ENCODE results near the gene DOCK10.

GRCh38 chr2:223984555-223985158 lies 27.4 kb downstream of the MRPL44 start:
- RRBS = no CpG with 5 or more reads among the region's 10 CpGs

GRCh38 chr2:224001213-224002032 lies 37.7 kb downstream of the SERPINE2 start:
- RRBS = no CpG with 5 or more reads among the region's 23 CpGs

DNA sequence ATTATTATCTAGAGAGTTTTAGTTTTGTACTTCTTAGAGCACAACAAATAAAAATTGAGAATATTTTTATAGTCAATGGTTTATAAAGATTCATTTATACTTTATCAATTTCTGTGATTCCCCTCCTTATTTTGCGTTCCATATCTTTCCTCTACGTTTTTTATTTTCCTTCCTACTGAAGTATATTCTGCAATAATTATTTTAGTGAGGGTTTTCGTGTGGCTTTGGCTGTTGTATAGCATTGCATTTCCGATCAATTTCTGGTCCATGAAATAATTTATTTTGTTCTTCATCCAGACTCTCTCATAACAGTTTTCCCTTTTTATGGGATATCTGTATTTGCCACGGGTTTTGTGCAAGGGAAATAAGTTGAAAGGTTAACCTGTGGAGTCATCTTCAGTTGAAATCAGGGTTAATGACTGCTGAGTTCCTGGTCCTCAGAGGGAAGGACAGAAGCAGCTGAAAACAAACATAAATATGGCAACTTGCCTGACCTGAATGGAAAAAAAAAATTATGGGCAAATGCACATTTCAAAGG lies 47.1 kb upstream of the FAM124B start:
- RRBS = no CpG with 5 or more reads among the region's 5 CpGs

GRCh38 chr2:224565581-224566181 lies 19.5 kb downstream of the CUL3 start:
- RRBS = no CpG with 5 or more reads among the region's 5 CpGs

DNA sequence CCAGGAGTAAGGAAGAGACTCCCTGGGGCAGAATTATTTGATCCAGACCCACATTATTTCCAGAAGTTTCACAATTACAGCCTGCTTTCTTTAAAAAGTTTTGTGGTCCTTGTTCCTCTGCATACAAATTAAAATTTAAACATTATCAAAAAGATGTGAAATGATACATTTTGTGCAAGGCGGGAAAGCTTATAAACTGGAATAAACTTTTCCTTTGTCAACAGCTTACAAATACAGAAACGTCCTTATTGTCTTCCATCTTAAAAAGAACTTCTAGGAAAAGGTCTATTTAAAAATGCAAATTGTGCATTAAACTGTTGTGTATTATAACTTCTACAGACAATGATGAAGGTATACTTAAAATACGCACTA lies 5.1 kb downstream of the CUL3 start:
- RRBS = no CpG with 5 or more reads among the region's 3 CpGs

- RRBS = no CpG with 5 or more reads among the region's 4 CpGs
Observed at GRCh38 chr2:224948645-224949185, 93.6 kb downstream of the DOCK10 start.

DNA sequence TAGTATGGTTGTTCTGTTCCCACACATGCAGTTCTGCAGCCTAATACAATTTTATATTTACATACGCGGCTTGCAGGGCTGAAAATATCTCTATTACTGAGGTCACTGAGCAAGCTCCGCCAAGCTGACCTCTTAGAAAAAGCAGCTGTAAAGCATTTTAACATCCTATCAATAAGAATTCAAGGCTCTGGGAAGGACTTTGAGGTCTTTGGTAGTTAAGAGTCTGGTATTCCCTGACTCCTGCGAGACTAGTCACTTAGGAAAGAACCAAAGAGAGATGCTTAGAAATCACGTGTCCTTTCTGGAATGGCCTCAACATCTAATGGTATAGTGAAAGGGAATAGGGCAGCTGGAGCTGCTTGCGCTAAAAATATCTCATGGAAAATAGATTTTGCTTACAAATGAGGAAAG lies 59.2 kb downstream of the DOCK10 start:
- RRBS = no CpG with 5 or more reads among the region's 6 CpGs

DNA sequence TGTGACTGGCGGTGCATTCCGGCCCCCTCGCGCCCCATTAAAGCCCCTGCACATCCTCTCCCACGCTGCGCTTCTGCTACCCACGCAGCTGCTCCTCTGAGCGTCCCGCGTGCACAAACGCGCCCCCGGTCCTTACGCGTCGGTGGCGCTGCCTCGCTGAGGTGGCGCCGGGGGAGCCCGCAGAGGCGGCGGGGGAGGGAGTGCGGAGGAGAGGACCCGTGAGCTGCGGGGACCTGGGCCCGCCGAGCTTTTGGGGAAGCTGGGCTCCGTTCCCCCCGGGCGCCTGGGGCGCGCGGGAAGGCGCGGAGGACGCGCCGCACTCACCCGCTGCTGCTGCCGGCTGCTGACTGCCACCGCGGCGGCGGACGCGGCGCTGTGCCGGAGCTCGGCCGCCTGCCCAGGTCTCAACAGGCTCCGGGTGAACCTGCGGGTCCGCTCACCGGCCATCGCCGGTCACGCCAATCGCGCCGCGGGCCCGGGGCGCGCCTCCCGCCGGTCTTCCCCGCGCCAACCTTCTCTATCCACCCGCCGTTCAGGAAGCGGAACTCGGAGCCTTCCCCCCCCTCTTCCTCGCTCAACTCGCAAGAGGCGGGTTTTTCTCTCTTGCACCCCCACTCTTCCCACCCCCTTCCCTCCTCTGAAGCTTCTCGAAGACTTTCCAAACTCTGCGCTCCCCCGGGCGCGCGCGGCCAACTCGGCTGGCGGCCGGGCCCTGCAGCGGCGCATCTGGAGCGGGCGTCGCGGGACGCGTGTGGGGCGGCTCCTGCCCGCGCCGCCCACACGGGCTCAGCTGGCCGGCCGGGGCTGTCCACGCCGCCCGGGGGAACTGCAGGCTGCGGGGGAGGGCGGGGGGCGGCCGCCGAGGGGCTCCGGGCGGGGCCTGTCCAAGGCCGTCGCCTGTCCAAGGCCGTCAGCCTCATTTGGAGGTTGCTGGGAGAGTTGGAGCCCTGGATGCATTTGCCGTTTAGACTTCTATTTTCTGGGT lies at the start of gene DOCK10:
TSS of gene DOCK10 (minus strand) at position 541 of the 985 bp plus-strand sequence.
- RRBS = 1% methylated on average over 62 of the region's 115 CpGs

- RRBS = 2% methylated on average over 5 of the region's 28 CpGs
Observed at GRCh38 chr2:226031062-226031555, 631.6 kb downstream of the NYAP2 start.

- RRBS = no CpG with 5 or more reads among the region's 7 CpGs
Observed at GRCh38 chr2:226477201-226477789, 322.3 kb downstream of the IRS1 start.

DNA sequence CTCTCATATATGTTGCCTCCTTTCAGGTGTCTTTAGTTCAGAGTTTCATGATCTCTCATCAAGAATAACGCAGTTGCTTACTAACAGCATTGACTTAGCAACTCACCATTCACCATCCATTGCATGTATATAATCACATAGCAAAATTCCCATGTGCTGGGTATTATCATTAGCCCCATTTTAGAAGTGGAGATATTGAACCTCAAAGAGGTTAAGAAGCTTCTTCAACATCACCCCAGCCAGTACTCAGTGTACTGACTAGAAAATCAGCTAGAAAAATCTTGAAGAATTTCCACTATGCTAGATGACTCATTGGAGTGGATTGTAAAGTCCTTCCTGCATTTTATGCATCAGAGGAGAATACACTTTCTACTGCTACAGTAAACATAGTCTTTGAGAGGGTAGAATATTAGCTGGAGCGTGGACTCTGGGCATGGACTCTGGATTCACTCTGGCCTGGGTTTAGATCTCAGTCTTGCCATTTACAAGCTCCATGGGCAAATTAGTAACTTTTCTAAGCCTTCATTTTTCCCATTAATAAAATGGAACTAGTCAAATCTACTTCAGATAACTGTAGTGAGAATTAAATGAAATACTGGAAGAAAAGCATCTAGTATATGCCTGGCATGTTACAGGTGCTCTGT lies 216.0 kb downstream of the IRS1 start:
- RRBS = no CpG with 5 or more reads among the region's 2 CpGs

DNA sequence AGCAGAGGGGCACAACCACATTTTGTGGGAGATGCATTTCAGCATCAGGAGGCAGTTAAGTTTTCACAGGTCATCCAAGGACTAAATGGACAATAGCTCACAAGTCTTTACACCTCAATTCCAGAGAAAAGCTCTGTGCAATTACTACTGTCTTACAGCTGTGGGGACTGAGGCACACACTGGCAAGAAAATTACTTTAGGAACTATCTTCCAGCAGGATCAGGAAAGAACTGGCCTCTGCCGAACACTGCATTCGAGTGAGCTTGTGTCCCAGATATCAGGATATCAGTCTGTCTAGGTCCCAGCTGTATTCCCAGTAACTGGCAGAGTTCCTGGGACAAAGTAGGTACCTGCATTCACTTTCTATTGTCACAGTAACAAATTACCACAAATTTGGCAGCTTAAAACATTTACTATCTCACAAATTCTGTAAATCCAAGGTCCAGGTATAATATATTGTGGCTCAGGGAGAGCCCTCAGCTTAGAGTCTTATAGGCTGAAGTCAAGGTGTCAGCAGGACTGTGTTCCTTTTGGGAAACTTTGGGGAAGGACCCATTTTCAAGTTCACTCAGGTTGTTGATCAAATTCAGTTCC lies 183.7 kb downstream of the IRS1 start:
- RRBS = no CpG with 5 or more reads among the region's 2 CpGs

DNA sequence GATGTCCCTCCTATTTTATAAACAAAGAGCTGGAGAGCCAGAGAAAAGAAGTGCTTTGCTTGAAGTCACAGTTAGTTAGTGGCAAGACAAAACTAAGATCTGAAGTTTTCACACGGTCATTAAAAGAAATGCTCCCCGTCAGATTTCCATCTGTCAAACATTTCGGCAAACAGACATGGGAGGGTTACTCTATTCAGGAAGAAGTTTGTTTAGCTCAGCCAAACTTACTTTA lies 74.1 kb downstream of the IRS1 start:
- RRBS = no CpG with 5 or more reads among the region's 3 CpGs

- RRBS = no CpG with 5 or more reads among the region's 5 CpGs
Observed at GRCh38 chr2:226738114-226738513, 61.5 kb downstream of the IRS1 start.

DNA sequence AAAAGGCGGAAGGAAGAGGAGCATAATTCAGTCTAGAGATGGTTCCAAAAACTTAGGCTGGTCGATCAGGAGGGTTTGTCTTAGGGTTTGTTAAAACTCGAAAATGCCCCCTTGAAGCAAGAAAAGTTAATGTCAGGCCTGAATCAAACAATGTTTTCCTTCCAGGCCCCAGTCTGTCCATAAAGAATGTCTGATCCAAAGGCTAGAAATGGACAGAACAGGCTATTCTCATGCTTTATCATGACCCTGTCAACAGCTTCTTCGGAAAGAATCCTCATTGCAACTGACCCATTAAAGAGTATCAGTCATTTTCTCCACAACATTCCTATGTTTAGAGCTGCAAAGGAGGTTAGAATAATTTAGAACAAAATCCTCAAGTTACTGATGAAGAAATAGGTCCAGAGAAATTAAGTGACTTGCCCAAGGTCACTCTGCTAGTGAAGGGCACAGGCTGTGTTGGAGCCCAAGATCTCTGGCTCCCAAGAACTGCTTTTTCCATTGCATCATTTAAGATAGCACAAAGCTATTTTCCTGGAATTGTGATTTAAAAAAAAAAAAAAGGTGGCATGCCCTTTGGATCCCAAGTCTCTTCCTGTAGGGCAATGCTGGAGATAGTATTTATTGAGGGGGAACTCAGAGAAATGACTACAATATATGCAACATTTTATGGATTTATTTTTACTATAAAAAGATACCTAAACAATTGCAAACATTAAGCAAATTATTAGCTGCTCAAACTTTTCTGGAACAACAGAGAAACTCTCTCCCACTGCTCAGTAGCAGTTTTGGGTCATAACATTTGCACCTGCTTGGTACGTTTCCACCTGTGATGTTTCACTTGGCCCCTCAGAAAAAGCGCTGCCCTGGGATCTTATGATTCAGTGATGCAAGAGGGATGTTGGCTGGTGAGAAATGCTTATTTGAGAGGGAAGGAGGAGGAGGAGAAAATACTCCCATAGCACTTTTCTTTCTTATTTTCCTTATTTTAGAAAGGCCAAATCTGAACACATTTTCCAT lies 9.5 kb downstream of the IRS1 start:
- RRBS = no CpG with 5 or more reads among the region's 6 CpGs

DNA sequence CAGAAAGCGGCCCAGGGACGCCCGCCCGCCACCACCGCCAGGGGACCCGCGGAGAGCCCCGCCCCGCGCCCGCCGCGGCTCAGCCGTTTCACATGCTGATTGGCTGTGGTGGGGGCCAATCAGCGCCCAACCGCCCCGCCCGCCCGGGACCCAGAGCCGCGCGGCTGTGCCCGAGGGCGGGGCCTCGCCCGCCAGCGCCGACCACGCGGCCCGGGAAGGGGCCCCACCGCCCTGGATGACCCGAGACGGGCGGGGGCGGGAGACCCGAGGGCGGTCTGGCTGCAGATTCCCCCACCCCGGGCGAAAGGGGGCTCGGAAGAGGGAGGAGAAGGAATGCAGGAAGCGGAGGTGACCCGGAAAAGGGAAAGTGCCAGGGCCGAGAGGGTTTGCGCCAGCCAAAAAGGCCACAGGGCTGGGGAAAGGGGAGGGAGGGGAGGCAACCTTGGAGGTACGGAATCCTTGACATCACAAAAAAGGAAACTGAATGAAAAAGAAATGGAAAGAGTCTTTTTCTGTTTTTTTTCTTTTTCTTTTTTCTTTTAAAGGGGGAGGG lies 7.9 kb downstream of the IRS1 start:
- RRBS = 1% methylated on average over 20 of the region's 46 CpGs

- RRBS = no CpG with 5 or more reads among the region's 12 CpGs
Observed at GRCh38 chr2:226905553-226906970, 70.2 kb downstream of the RHBDD1 start.

DNA sequence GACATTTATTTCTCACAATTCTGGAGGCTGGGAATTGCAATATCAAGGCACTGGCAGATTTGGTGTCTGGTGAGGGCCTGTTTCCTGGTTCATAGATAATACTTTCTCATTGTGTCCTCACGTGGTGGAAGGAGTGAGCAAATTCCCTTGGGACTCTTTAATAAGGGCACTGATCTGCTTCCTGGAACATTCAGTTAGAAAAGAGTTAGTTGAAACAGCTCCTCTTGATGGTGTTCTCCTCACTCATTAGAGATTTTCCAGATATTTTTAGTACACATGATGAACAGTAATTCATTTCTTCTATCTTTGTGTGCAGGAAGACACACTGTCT lies 22.4 kb downstream of the COL4A3 start:
- RRBS = no CpG with 5 or more reads among the region's 1 CpG

GRCh38 chr2:227414637-227415272 lies 27.0 kb upstream of the SCYGR1 start:
- RRBS = no CpG with 5 or more reads among the region's 6 CpGs

DNA sequence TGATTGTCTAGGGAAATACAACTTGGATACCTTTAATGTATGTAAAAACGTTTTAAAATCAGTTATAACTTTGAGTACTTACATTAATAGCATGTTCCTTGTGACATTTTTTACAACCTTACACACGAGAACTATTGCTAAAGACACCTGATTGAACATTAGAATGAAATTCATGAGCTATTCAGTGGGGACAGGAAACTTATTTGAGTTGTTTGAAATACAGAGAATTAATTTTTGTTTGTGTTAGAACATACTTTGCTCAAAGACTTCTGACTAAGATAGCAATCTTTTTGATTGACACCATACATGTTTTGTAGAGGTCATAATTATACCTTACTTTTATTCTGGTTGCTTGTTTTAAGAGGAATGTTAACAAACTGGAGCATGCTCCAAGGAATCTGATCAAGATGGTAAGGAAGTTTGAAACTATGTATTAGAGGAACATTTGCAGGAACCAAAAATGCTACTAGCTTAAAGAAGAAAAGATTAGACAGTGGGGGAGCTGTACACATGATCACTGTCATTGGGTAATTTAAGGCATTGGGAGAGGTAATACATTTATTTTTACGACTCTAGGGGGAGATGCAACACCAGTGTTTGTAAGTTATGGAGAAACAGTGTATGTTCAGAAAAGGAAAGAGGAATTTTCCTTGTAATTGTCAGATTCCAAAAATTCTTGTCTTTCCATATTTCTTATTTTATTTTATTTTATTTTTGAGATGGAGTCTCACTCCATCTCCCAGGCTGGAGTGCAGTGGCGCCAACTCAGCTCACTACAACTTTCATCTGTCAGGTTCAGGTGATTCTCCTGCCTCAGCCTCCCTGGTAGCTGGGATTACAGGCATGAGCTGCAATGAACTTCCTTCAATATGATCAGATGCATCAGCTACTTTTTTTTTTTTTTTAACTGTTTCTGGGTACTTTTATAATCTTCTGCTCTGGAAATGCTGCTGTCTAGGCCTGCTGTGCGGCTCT lies 8.0 kb downstream of the AGFG1 start:
- RRBS = no CpG with 5 or more reads among the region's 5 CpGs